Right atrium auricular region (tissue), 2 donors: ENCODE measurements around a stretch of chr13.

DNA sequence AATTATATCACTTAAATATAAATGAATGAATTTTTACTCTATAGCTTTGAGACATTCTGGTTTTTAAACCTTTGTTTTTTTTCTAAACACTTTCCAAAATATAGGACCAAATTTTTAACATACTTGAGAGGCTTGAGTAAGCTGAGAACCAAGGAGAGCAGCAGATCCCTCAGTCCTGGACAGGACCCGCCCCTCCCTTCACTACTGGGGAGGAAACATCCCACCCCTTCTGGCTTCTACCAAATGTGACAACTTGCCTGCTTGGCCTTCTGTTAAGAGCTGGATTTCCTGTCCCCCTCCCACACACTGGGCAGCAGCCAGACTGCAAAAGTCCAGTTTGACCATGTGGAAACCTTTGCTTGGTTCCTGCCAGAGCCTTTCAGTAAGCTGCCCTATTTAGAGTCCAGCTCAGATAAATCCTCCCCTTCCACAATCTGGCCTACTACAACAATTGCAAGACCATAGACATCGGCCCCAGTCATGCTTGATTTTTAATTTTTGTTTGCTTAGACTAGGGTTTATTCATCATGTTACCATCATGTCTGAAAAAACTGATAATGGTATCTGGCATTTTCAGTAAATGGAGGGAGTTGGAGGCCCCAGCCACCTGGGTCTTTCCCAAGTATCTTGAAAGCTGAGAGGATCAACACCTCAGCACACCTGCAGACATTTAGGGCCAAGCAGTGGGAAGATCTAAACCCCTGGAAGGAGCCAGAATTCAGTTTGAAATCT, 279.1 kb upstream of the TPP2 start:
- PRO-cap: bidirectional peak, plus-strand start at position 442 of the sequence, minus-strand start at position 203 of the sequence
- RAMPAGE, long total RNA, 2 experiments: no peak in any of the 2 experiments

- PRO-cap: no peak
- RAMPAGE, long total RNA, 2 experiments: no peak in any of the 2 experiments
Measured at GRCh38 chr13:102597335-102598117, 740 bp downstream of the TPP2 start.

DNA sequence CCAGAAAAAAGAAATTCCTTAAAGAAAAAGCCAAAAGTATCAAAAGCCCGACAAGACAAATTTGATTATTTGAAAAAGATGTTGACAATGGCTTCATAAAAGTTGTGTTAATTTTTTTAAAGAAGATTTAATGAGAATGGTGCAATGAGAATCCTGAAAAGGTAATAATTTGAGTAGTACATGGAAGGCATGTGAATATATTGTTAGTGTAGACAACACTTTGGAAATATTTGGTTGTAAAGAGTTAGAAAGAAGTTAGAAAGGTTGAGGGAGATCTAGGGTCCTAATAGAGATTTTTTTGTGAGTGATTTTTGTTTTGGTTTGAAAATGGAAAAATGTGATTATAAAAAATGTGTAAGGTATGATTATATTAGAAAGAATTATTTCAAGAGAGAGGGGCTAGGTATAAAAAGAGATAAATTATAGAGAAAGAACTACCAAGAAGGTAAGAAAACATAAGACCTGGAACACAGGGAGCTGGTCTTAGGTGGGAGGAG, 643.3 kb upstream of the DAOA start:
- PRO-cap: no peak
- RAMPAGE, long total RNA, 2 experiments: no peak in any of the 2 experiments

DNA sequence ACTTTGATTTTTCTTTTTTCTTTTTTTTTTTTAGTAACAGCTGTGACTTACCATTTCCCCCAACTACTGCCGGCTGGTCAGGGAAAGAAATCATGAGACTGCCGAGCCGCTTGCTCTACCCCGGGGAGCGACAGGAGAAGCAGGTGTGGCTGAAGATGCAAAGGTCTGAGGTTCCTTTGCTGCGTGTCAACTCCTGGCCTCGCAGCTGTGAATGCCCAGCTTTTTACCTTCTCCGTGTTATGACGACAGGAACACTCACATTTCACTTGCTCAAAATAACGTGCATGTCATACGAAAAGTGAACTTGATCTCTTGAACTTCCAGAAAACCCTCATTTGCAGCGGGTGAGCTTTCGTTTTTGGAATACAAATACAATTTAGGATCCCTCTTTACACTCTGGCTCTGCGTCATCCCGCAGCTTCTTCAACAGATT, 117.9 kb downstream of the EFNB2 start:
- PRO-cap: no peak
- RAMPAGE, long total RNA, 2 experiments: no peak in any of the 2 experiments

GRCh38 chr13:106530262-106531144, 5.0 kb downstream of the EFNB2 start:
- PRO-cap: unidirectional peak, plus-strand start at chr13:106530740
- RAMPAGE, long total RNA, 2 experiments: no peak in any of the 2 experiments

DNA sequence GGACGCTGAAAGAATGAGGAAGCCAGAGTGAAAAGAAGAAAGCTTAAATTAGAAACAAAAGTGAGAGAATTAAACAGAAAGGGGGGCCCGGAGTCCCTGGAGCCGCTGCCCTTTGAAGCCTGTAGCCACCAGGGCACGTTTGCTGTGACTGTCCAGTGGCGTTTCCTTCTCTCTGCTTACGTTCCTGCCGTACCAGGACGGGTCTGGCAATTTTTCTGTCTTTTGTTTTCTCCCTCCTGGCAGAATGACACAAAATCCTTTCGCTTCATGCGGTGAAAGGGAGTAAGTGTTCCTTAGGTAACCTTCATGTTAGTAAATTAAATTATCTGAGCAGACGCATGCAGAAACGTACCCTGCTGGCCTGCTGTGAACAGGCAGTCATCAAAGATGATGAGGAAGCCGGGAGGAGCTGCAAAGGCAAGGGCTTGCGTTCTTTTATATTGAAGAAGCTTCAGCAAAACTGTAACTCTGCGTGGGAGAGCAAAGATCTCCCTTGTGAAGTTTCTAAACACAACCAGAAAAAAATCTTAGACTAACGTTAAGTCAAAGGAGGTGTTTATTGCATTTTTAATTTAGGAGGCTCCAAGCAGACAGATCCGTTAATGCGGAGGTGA, 299.4 kb upstream of the ARGLU1 start:
- PRO-cap: bidirectional peak, plus-strand start at position 381 of the sequence, minus-strand start at position 146 of the sequence
- RAMPAGE, long total RNA, 2 experiments: no peak in any of the 2 experiments

- PRO-cap: no peak
- RAMPAGE, long total RNA, 2 experiments: no peak in any of the 2 experiments
Measured at GRCh38 chr13:107401721-107402304, 465.5 kb downstream of the NALF1 start.

DNA sequence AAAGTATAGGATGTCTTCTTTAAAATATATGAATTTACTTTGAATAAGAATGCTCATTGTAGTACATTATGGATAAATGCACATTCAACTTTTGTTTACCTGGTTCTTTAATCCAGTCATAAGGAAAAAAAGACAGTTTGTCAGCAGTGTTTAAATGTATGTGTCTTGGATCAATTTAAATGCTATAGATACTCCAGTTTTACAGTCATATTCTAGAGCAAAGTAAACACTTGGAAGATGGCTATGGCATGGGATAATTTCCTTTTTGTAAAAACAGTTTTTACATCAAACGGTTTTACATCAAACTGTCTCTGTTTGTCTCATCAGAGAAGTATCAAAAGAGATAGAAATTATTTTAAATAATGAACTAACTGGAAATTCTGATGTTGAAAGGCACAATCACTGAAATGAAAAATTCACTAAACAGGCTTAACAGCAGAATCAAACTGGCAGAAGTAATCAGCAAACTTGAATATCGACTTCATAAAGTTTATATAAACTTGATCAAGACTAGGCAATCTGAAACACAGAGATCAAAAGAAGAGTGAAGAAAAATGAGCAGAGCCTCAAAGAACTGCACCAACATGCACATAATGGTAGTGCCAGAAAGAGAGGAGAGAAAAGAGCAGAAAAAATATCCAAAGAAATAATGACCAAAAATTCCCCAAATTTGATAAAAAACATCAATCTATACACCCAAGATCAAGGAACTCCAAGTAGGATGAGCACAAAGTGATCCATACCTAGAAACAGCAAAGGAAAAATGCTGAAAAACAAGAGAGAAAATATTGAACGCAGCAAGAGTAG, 25.1 kb downstream of the ABHD13 start:
- PRO-cap: no peak
- RAMPAGE, long total RNA, 2 experiments: no peak in any of the 2 experiments

DNA sequence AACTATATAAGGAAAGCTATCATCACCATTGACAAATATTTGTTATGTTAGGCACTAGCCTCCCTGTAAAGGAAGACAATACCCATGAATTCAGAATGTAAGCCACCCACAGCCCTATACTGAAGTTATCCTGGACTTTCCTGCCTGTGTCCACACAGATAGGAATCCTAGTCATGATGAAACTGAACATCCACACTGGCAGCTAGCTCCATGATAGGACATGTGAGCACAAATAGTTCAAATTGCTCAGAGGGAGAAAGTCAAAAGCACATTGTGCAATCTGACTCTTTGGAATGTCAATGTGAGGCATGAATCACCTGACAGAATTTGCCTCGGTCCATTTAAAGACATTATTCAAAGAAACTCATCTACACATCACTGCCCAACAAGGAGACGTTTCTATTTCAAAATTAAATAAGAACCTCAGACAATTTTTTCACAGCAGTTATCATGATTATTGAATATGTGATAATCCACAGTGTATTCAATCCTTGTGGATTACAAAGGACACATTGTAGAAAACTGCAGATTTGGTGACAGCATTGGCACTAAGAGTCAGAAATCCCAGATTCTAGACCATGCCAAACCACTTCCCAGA, 529.3 kb downstream of the IRS2 start:
- PRO-cap: bidirectional peak, plus-strand start at position 367 of the sequence, minus-strand start at position 115 of the sequence
- RAMPAGE, long total RNA, 2 experiments: no peak in any of the 2 experiments

GRCh38 chr13:109264840-109265711, 521.3 kb downstream of the IRS2 start:
- PRO-cap: no peak
- RAMPAGE, long total RNA, 2 experiments: no peak in any of the 2 experiments

DNA sequence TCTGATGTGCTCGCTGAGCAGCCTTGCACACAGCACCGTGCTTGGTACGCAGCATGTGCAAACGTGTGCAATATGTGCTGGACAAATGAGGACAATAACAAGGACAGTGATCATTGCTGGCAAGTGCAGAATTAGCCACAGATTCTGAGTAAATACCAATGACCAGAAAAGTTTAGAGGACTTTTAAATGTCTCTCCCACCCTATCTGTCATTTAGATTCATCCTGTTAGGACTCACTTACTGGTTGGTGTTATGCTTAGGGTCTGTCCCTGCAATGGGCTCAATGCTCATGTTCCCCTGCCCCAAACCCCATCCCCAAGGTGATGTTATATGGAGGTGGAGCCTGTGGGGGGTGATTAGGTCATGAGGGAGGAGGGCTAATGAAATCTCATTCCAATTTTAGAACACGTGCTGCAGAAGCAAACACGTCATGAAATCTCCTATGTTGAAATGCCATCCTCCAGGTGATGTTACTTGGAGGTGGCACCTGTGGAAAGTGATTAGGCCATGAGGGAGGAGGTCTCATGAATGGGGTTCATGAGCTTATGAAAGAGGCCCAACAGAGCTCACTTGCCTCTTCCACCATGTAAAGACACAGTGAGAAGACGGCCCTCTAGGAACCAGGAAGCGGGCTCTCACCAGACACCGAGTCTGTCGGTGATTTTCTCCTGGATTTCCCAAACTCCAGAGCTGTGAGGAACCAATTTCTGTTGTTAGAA, 391.0 kb downstream of the IRS2 start:
- PRO-cap: no peak
- RAMPAGE, long total RNA, 2 experiments: no peak in any of the 2 experiments

GRCh38 chr13:109568176-109568900, 218.0 kb downstream of the IRS2 start:
- PRO-cap: no peak
- RAMPAGE, long total RNA, 2 experiments: no peak in any of the 2 experiments

DNA sequence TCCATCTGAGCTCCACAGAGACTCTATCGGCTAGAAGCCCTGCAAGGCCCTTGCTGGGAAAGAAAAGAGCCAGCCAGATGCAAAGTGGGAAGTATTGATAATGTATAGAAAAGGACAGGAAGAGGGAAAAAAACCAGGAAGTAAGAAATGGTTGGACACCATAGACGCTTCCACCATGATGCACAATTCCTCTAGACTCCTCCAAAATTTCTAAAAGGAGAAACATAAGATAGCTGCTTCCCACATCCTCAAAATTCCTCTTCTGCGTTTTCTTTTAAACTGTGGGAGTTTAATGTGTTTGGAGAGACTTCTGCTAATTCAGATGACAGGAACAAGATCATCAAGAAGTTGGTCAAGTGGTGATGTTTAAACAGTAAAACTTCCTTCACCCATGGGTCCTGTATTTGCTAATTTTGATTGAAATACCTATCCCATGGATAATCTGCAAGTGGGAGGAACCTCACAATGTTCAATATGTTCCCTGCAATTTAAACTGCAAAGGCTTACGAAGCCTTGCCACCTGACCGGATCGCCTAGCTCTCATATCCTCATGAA, 130.2 kb downstream of the IRS2 start:
- PRO-cap: no peak
- RAMPAGE, long total RNA, 2 experiments: no peak in any of the 2 experiments

DNA sequence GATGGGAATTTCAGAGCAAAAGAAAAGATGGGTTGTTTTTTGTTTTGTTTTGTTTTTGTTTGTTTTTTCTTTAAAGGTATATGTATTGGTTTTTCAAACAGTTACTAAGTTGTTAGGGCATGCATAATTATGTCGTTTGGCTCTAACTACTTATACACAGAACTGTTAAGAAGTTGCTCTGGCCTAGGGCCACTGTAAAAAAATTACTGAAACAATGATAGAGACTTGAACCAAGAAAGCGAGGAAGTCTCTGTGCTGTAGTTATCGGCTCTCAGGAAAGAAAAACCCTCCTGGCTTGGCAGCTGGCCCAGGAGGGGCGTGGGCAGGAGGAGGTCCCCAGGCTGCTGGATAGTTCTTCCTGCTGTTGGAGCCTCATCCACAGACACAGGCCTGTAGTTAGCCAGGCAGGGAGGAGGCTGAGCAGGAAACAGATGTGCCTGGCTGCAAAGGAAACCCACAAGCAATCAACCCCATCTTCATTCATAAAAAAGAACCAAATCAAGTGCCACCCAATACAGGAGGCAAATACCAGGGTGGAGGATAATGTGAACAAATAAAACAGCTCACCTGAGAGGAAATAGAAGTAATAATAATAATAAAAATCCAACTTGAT, 86.3 kb downstream of the IRS2 start:
- PRO-cap: unidirectional peak, plus-strand start at position 403 of the sequence
- RAMPAGE, long total RNA, 2 experiments: no peak in any of the 2 experiments

DNA sequence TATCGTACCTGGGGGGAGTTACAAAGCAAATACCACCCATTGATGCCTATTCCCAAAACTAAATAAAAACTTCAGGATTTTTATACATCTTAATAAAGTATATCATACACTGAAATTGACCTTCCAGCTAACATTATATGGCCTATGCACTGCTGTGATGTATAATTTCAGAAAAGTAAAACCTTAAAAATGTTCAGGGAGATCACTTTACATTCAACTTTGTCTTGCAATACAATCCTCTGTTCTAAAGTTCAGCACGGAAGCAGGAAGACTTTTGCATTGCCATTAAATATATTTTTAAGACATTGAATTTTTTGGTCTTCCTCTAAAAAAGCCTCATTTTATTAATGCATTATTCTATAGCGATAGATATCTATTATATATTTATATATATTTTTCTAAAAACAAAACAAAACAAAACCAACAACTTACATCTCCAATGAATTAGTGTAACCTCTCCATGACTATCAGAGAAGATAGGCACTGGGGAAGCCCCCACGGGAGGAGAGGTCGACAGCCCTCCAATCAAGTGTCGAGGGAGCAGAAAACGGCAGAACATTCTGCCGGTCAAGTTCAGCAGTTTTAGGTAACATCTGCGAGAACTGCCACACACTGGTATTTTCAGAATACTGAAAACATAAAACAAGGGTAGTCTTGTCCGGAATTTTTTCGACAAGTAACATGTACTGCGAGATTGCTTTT, 31.8 kb downstream of the IRS2 start:
- PRO-cap: no peak
- RAMPAGE, long total RNA, 2 experiments: no peak in any of the 2 experiments

- PRO-cap: unidirectional peak, minus-strand start at chr13:110047623; unidirectional peak, minus-strand start at chr13:110047698
- RAMPAGE, long total RNA, 2 experiments: no peak in any of the 2 experiments
Measured at GRCh38 chr13:110047349-110048242, 259.4 kb downstream of the COL4A1 start.

DNA sequence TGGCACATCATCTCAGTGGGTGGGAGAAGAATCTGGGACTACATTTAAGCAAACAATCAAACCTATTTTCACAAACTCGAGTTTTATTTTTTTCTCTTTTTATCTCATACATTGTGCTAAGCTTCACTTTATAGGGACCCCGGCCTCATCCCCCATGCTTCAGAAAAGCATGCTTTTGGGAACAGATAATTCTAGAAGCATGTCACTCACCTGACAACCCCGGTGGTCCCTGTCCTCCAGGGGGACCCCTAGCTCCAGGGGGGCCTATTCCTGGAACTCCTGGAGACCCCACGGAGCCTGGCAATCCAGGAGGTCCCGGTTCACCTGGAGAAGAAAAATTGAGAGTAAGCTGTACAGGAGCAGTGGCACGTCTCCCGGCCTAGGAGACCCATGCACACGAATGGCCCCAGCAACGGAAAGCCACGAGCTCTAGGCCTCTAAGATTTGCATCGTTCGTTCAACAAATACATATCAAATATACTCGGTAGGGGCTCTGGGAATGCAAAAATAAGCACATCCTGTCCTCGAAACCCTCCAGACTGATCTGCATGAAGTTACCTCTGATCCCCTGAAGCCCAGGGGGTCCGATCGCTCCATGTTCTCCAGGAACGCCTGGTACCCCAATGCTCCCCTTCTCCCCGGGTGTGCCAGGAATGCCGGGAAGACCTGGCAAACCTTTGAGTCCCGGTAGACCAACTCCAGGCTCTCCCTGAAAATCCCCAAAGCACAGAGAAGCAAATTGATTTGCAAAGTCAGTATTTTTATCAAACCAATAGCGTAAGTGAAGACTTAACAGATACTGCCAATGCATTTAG, 128.0 kb downstream of the COL4A1 start:
- PRO-cap: no peak
- RAMPAGE, long total RNA, 2 experiments: no peak in any of the 2 experiments

DNA sequence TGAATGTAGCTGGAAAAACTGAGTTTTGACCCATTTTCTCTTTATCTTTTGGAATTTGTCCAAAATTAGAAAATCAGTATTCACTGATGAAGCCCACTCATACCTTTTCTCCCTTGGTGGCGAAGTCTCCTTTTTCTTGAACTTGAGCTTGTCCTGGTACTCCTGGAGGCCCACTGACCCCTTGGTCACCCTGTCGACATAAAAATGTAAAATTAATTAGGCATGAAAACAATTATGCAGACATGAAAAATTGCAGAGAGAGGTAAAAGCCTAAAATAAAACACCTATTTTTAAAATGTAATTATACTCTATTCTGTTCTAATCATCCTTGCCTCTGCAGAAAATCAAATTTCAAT, 99.7 kb downstream of the COL4A1 start:
- PRO-cap: no peak
- RAMPAGE, long total RNA, 2 experiments: no peak in any of the 2 experiments

- PRO-cap: bidirectional peak, plus-strand start at chr13:110281430, minus-strand start at chr13:110281232
- RAMPAGE, long total RNA, 2 experiments: no peak in any of the 2 experiments
Measured at GRCh38 chr13:110280959-110281508, 25.9 kb downstream of the COL4A1 start.

DNA sequence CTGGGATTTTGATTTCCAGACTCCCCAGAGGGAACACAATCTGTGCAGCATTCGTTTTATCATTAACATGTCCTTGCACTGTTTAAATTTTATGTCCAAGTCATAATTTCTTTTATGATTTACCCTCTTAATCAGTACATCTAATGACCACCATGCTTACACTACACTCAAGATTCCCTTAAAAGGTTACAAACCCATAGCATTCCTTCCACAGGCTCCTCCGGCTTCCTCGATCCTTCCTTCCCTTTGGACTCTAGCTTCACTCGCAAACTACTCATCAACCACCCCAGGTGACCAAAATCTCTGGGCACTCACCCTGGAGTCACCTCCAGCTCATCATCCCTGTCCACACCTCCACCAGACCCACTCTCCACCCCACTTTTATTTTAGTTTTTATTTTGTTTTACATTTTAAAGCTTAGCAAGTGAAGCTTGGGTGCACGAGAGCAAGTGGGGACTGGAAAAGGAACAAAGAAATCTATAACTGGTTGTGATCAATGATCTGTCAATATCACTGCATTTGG, 16.6 kb downstream of the COL4A1 start:
- PRO-cap: no peak
- RAMPAGE, long total RNA, 2 experiments: no peak in any of the 2 experiments